Breast epithelium (tissue), 2 donors: Measurements from ENCODE around the gene SLC5A8.

DNA sequence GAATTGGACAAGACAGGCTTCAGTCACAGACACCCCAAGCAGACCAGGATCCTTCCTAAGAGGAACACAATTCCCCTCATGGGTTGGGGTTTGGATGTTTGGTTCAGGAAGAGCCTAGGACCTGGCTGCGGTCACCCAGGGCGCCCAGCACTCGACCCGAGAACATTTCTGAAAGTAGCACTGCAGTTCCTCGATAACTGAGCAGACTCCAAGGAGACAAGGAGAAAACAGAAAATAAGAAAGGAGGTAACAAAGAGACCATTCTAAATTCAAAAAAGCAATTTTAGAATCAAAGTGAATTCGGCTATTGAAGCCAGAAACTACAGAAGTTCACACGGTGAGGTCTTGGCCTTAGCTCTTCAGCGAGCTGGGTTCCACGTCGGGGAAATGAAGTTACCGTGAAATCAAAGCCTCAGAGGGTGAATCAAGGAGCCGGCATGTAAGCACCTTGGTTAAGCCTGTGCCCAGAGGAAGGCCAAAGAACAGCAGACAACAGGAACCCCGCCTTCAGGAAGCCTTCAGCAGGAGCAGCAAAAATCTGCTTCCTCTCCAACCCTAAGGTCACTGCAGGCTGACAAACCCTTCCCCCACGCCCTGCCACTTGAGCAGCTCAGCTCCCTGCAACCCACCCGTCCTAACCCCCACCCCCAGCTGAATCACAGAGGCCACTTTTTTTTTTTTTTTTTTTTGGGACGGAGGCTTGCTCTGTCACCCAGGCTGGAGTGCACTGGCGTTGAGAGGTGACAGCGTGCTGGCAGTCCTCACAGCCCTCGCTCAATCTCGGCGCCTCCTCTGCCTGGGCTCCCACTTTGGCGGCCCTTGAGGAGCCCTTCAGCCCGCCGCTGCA, 72.8 kb upstream of the LTA4H start:
- PRO-cap, result no peak
- RAMPAGE, long total RNA, 2 experiments, result no peak in any of the 2 experiments

DNA sequence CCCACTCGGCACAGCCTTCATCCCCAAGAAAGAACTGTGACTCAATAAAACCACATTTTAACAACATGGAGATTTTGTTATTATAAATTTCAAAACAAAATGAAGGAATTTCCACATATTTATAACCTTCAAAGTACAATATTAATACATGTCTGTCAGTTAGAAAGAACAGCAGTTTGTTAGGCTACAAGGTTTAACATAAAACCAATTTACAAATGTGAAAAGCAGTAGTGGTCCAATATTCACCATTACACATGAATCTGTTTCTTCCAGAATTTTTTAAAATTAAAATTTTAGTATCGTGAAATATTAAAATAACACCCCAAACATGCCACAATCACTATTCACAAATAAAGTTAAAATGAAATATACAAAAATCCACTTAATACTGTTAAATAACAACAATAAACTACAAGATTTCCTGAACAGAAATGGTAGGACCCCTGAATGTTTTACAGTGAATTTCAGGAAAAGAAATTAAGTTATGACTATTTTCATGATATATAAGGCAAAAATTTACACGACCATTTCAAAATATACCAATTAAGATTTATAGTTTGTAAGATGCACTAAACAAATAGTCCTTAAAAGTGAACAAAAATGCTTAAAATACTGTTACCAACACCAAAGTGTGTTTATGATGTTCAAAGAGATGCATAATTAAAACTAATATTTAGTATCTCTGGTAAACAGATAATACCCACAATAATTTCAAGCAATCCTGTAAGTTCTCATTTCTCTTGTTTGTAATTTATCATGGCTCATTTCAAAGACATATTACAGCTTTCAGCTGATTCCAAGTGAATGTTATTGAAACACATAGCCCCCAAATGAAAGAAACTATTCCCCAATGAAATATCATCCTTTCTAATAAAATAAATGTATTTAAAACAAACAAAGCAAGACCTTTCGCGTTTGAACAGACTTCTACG, 84.6 kb downstream of the ELK3 start:
- PRO-cap, result no peak
- RAMPAGE, long total RNA, 2 experiments, result no peak in any of the 2 experiments

DNA sequence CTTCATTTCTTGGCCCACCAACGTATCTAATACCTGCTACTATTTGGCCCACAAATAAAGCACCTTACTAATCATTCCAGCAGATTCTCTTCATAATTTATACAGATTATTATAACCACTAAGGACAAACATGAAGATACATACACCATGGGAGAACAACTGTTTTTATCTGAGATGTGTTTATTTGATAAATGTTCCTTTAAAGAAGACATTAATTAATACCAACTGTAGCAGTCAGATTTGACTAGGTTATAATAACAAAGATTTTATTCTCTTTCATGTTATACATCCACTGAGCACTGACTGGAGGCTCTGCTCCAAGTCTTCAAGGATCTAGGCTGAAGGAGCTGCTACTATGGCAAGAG, 41.2 kb downstream of the CDK17 start:
- PRO-cap, result no peak
- RAMPAGE, long total RNA, 2 experiments, result no peak in any of the 2 experiments

GRCh38 chr12:96907658-96908094, 619 bp downstream of the NEDD1 start:
- PRO-cap, result no peak
- RAMPAGE, long total RNA, 2 experiments, result no peak in any of the 2 experiments

DNA sequence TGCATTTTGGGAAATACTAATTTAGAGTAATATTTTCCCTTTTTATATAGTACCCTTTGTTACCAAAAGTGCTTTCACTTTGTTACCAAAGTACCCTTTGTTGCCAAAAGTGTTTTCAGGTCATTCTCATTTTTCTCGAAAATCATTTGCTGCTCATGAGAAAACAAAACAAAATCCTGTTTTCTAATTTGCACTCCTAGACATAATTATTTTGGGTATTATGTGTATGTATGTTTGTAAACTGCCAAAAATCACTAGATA, 93.0 kb downstream of the NEDD1 start:
- PRO-cap, result no peak
- RAMPAGE, long total RNA, 2 experiments, result no peak in any of the 2 experiments

DNA sequence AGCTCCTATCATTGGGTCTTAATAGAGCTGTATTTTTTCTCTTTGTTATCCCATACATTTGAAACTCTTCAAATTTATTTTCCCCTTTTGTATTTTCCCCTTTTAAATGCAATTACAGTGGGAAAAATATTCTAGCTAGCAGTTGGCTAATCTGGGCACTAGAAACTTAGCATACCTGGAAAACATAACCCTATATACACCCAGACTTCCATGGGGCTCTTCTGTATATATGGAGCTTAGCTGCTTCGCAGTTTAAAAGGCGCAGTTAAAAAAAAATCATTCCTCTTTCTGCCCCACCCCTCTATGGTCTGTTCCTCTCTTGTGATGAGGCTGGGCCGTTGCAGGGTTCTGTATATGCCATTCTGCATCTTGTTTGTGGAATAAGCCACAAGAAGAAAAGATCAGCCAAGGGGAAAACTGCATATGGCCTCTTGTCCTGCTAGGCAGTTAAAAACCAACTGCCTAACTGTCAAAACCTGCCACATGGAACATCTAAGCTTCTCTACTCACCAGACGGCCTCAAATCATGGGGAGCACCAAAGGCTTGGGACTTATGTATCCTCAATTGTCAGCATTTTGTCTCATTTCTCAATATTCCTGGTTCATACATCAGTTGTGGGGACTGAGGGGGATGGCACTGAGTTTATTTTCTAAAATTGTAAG, 117.9 kb downstream of the NEDD1 start:
- PRO-cap, result no peak
- RAMPAGE, long total RNA, 2 experiments, result no peak in any of the 2 experiments

DNA sequence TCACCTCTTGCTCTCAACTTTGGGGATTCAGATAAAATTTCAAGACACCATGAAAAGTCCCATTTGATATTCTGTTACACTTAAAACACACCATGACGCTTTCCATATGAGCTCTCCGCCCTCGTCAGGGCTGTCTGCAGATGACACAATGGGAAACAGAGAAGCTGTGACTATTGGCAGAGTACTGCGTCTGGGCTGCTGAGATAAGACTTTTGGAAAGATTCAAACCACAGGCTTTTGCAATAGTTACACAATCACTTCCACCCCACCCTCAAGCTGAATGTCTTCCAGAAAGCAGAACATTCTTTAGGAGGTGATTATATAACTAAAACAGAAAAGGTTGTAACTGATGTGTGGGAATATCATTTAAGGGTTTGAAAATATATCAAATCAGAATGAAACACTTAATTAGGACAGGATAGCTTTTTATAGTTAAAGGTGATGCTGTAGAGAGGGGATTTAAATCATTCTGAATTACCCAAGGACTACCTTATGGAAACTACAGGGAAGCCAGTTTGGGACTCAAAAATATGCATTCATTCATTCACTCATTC, 75.3 kb upstream of the TMPO start:
- PRO-cap, result no peak
- RAMPAGE, long total RNA, 2 experiments, result no peak in any of the 2 experiments

DNA sequence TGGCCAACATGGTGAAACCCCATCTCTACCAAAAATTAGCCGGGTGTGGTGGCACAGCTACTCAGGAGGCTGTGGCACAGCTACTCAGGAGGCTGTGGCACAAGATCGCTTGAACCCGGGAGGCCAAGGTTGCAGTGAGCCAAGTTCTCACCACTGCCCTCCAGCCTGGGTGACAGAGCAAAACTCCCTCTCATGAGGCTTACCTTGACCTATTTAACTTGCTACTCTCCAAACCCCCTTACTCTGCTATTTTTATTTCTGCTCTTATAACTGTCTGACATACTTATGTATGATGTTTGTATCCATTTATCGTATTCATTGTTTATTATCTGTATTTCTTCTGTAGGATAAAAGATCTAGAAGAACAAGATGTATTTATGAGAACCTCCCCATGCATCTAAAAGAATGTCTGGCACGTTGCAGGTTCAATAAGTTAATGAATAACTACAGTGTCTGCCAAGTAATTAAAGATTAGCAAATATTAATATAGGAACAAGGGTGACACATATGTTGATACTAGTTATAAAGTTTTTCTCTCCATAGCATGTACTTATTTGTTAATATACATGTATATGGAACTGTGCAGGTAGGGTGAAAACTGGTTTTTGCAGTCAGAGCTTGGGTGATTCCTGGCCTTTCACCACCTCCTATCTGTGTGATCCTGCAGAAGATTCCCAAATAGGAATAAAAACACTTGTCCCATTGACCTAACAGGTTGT, 15.5 kb upstream of the TMPO start:
- PRO-cap, result no peak
- RAMPAGE, long total RNA, 2 experiments, result no peak in any of the 2 experiments

DNA sequence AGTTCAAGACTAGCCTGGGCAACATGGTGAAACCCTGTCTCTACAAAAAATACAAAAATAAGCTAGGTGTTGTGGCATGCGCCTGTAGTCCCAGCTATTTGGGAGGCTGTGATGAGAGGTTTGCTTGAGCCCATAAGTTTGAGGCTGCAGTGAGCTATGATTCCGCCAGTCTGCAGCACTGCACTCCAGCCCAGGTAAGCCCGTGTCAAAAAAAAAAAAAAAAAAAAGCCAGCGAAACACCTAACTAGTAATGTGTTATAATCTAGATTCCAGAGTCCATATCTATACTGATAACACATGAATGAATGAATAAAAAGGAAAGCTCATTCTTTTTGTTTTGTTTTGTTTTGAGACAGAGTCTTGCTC, 18.5 kb upstream of the SLC25A3 start:
- PRO-cap, result no peak
- RAMPAGE, long total RNA, 2 experiments, result no peak in any of the 2 experiments

GRCh38 chr12:98645863-98646262, 773 bp downstream of the APAF1 start:
- PRO-cap, result no peak
- RAMPAGE, long total RNA, 2 experiments, result no peak in any of the 2 experiments

- PRO-cap, result no peak
- RAMPAGE, long total RNA, 2 experiments, result no peak in any of the 2 experiments
Observed at GRCh38 chr12:98646332-98646746, 1.2 kb downstream of the APAF1 start.

- PRO-cap, result no peak
- RAMPAGE, long total RNA, 2 experiments, result no peak in any of the 2 experiments
Observed at GRCh38 chr12:99911068-99911357, 73.7 kb downstream of the ANKS1B start.

- PRO-cap, result no peak
- RAMPAGE, long total RNA, 2 experiments, result no peak in any of the 2 experiments
Observed at GRCh38 chr12:99983714-99984156, 1.0 kb downstream of the ANKS1B start.

- PRO-cap, result no peak
- RAMPAGE, long total RNA, 2 experiments, result no peak in any of the 2 experiments
Observed at GRCh38 chr12:100128078-100128658, 14.5 kb downstream of the BLTP3B start.

GRCh38 chr12:100328903-100329404, 27.9 kb upstream of the SLC17A8 start:
- PRO-cap, result no peak
- RAMPAGE, long total RNA, 2 experiments, result no peak in any of the 2 experiments

DNA sequence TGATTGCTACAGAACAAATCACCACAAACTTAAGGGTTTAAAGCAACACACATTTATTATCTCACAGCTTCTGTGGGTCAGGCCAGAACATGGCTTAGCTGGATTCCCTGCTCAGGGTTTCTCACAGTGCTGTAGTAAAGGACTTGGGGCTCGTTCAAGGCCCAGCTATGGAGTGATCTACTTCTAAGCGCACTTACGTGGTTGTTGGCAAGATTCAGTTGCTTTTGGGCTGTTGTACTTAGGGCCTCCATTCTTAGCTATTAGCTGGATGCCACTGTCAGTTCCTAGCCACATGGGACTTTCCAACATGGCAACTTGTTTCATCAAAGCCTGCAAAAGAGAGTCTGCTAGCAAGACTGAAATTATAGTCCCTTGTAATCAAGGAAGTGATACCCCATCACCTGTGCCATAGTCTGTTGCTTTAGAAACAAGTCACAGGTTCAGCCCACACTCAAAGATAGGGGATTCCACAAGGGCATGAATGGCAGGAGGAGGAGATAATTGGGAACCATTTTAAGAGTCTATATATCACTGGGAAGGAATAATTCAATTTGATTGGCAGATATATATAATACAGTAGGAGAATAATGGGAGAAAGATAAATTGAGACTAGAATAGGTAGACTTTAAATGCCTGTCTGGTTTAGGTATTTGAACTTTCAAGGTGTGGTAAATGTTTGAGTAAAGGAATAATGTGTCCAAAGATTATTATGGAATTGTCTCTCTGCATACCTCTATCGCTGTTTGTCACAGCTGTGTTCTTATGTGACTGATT, 27.1 kb upstream of the SLC17A8 start:
- PRO-cap, result no peak
- RAMPAGE, long total RNA, 2 experiments, result no peak in any of the 2 experiments

GRCh38 chr12:100445336-100445606, 28.4 kb upstream of the NR1H4 start:
- PRO-cap, result no peak
- RAMPAGE, long total RNA, 2 experiments, result no peak in any of the 2 experiments

DNA sequence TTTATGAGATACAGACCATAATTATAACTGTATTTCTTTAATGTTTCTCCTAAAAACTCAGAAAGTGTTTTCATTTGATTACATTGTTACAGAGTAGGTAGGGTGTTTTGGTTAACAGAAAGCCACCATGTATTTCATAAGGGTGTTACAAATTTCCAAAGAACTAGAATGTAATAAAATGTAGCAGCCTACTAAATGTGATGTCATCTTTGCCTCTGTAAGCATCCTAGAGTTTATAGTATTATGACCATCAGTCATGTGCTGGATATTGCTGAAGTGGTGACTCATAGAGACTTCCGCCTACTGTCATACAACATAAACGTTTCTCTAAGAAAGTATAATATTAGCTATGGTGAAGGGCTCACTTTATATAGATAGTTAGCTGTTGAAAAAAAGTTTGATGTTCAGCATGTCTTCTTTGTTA, 3.2 kb downstream of the GAS2L3 start:
- PRO-cap, result no peak
- RAMPAGE, long total RNA, 2 experiments, result no peak in any of the 2 experiments

DNA sequence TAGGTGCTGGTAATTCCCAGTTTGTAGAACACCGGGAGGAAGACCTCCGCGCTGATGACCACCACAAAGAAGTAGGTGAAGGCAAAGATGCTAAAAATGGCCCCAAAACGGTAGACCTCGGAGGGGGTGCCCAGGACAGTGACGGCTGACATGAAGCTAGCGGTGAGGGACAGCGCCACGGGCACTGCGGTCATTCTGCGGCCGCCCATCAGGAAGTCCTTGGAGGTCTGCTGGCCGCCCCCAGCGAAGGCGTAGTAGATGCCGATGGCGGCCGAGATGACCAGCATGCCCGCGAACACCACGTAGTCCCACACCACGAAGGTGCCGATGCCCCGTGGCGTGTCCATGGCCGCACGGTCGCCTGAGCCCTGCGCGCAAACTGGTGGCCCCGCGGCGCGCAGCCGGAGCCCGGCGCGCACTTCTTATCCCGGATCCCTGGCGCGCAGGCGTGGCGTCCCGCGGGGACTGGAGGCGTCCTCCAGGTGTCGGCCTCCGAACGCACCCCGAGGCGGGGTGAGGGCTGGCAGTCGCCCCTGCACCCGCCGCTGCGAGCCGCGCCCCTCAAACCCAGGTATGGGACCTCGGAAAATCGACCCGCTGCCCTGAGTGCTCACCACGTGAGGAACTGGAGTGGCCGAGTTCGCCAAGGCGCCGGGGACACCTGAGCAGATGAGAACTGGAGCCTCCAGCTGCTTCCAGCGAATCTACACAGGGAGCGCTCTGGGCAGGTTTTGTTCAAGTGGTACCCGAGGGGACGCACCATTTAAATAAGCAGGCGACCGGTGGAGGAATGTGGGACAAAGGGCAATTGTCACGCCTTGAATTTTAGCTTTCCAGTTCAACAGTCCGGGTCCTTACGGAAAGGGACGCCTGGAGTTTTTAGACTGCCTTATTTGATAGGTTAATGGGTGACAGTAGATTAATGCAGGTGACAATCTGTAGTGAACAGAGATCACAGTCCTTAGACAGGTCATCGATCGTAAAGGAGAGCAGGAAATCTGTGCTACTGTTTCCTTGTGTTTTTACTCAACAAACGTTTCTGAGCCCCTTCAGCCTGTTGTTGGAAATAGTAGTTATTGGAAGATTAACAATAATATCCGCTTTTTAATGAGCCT, at the start of gene SLC5A8:
SLC5A8 (minus strand) TSS at position 737 of the 1,115 bp plus-strand sequence.
- PRO-cap, result no peak
- RAMPAGE, long total RNA, 2 experiments, result no peak in any of the 2 experiments

GRCh38 chr12:101299710-101300338, 19.9 kb downstream of the UTP20 start:
- PRO-cap, result unidirectional peak, minus-strand start at chr12:101300036
- RAMPAGE, long total RNA, 2 experiments, result start-site peak on the minus strand in 1 of 2 experiments, at chr12:101300032-101300036 at its widest, 89 reads per replicate